ENCODE results near the gene TMEM60.

DNA sequence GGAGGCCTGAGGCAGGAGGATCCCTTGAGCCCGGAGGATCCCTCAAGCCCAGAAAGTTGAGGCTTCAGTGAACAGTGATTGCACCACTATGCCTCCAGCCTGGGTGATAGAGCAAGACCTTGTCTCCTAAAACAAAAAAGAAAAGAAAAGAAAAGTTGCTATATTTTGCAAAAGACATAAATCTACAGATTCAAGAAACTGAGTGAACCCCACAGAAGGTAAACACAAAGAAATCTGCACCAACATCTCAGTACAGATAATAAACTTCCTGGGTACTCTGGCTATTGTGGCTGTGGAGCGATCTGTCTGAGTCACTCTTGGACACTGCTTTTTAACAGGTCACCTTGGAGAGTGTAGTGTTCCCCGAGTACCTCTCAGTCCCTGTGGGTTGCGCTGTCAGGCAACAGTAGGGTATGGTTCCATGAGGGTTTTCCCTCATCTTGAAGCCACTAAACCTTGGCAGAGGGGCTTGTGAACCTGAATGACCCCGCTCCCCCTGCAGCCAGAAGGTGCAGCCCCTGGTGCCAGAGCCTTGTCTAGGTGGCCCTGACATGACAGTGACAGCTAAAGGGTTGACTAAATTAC, 30.3 kb downstream of the POR start:
- PRO-cap: no peak

DNA sequence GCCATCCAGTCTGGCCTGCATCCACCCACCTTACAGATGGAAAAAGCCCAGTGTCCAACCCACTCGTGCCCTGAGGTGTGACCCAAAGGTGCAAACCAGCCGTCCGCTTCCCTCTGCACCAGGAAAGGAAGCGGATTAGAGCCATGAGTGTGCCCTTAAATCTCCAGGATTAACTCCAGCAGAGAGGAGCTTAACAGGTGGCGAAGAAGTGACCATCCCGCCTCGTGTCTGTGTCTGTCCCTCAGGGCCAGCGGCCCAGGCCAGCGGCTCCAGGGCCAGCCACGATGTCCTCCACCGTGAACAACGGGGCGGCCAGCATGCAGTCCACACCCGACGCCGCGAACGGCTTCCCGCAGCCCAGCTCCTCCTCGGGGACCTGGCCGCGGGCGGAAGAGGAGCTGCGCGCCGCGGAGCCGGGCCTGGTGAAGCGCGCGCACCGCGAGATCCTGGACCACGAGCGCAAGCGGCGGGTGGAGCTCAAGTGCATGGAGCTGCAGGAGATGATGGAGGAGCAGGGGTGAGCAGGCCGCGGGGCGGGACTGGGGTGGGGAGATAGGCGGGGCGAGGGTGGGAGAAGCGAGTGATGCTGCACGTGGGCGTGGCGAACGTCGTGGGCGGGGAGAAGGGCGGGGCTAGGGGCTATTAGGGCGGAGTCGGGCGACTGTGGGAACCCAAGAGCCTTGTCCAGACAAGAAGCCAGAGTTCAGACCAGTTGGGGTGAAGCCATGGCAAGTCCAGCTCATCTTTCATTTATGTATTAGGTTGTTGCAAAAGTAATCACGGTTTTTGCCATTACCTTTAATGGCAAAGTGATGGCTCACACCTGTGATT, 33.3 kb downstream of the SRRM3 start:
- PRO-cap: bidirectional peak, plus-strand start at position 699 of the sequence, minus-strand start at position 519 of the sequence

GRCh38 chr7:76291385-76292457, 10.8 kb upstream of the HSPB1 start:
- PRO-cap: bidirectional peak, plus-strand start at chr7:76291866, minus-strand start at chr7:76291666

DNA sequence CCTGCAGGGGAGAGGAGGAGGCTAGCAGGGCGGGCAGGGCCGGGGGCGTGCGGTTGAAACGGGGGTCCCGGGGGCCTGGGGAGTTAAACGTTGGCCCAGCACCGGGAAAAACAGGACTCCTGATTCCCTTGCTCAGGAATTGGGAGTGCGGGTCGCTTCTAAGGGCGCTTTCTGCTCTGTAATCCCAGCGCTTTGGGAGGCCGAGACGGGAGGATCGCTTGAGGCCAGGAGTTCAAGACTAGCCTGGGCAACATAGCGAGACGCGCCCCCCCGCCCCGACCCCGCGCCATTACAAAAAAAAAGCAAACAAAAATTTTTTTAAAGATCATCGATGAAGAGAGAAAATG, 592 bp downstream of the HSPB1 start:
- PRO-cap: no peak

DNA sequence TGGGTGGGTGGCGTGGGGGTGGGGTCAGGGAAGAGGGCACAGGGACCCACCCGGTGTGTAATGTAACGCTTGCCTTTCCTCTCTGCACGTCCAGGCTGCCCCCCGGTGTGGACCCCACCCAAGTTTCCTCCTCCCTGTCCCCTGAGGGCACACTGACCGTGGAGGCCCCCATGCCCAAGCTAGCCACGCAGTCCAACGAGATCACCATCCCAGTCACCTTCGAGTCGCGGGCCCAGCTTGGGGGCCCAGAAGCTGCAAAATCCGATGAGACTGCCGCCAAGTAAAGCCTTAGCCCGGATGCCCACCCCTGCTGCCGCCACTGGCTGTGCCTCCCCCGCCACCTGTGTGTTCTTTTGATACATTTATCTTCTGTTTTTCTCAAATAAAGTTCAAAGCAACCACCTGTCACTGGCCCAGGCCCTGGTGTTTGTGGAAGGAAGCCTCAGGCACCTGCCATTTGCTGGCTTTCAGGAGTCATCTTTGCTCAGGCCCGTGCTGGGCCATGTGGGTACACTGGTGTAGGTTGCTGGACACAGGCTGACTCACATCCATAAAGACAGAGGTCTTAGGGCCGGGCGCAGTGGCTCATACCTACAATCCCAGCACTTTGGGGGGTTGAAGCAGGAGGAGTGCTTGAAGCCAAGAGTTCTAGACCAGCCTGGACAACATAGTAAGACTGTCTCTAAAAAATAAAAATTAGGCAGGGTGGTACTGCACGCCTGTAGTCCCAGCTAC, 1.6 kb downstream of the HSPB1 start:
- PRO-cap: no peak

DNA sequence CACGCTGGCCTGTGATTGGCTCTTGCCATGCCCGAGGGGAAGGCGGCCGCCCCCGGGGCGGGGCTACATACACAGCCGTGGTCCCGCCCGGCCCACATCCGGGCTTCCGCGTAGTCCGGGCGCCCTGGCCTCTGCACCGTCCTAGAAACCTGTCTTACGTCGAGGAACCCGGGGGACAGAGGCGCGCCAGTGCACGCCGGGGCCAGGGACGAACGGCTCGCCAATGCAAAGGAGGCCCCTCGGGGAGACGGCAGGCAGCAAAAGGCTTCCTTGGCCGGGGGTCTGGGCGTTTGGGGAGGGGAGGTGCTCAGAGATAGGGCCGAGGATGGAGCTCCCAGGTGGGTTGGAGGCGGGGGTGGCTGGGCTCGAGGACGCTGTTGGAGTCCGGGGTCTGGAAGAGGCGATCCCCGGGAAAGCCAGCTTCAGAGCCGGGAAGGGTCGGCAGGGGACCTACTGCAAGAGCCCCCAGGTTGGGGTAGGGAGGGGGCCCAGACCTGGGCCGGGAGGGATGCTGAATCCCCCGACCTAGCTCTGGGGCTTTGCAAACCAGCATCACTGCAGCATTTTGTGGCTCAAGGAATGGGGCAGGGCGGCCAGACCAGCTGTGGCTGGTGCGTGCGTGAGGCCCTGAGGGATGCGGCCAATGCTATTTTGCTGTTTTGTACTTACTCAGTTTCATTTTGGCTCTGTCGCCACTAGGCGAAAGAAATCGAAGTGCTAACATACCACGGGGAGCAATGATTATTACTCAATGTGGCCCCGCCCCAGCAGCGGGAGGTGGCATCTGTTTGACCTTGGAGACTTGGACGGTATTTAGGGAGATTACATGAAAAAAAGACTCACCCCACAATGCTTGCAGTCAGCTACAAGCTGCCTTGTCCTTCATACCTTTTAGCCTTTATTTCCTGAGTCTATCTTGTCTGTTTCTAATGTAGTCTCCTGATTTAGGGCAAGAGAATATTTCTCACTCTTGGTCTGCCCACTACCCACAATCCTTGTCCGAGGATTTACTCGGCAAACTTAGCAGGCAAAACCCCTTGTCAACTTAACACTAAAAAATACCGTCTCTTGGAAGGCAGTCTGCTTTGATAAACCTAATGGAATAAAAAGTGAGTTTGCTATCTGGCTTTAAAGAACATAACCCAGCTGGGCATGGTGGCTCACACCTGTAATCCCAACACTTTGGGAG, 16.1 kb downstream of the HSPB1 start:
- PRO-cap: bidirectional peak, plus-strand start at position 152 of the sequence, minus-strand start outside the sequence; bidirectional peak, plus-strand start at position 592 of the sequence, minus-strand start at position 645 of the sequence; unidirectional peak, minus-strand start at position 716 of the sequence

- PRO-cap: no peak
Measured at GRCh38 chr7:76322139-76323218, 20.0 kb downstream of the HSPB1 start.

DNA sequence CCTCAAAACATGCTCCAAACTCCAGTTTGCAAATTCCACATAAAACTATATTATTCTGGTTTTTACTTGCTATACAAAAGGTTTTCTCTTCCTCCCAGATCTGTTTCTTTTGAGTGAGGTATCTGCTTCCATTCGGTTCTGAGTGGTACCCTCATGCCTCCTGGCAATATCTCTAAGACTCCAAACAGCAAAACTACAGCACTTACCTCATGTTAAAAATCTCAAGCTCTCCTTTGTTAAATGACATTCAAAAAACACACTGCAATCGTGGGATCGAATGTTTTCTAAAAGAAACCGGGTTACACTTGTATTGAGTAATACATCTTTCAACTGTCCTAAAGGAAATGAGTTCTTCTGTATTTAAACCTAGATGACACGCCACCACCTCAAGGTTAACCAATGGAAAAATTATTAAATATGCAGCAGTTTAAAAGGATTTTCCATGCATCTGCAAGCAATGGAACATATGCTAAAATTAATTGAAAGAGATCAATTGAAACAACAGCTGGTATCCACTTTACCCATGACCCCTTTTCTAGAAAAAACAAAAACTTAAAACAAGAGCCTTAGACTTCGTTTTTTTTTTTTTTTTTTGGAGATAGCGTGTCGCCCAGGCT, 11.0 kb downstream of the YWHAG start:
- PRO-cap: no peak

GRCh38 chr7:76480113-76481013, 18.9 kb downstream of the DTX2 start:
- PRO-cap: no peak

- PRO-cap: bidirectional peak, plus-strand start at chr7:76549333, minus-strand start at chr7:76549234
Measured at GRCh38 chr7:76548904-76549980, 6.1 kb upstream of the SPDYE16 start.

GRCh38 chr7:76591415-76592378, 35.4 kb downstream of the POMZP3 start:
- PRO-cap: no peak

DNA sequence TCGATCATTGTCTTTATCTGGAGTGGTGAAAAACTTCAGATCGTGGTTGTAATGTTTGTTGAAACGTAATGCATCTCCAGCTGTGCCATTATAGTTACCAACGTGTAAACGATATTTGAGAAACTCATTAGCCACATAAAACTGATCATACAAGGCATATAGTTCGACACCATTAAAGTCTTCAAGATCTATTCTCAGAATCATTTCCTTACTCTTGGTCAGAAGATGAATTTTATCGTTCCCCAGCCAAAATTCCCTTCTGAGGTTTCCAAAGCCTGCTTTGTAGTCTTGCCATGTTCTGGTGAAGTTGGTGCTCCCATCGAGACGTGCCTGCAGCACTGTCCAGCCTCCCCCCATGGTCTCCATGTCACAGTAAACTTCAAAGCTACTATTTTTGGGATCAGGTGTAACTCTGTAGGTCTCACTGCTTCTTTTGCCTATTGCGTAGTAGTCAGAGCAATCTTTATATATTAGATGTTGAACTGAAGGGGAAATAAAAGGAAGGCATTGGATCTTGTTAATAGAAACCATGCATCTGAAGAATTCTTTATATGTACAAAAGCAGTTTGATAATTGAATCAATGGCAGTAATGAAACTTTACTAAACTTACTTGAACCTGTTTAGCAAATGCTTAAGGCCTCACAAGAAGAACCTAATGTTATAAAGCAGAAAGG, 3.0 kb downstream of the FGL2 start:
- PRO-cap: no peak

GRCh38 chr7:77244405-77244990, 44.9 kb upstream of the FGL2 start:
- PRO-cap: no peak

DNA sequence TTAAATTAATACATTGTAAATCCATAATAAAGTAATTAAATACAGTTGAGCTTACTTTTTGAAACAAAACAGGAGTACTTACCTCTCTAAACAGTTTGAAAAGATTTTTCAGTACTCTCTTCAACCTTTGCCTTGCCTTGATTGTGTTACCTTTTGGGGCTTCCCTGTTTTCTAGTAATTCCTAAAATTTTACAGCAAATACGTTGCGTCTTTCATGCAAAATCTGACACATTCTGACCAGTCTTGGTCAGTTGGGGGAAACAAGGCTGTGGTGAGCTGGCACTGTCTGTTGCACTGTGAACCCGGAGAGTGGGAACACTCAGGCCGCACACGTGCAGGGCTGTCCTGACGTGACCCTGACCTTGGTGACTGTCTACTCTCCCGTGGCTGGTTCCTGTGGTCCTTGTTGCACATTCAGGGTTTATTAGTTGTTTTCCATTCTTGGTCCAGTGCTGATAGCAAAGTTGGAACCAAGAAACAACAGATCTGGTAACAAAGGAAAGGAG, 45.7 kb upstream of the FGL2 start:
- PRO-cap: no peak

DNA sequence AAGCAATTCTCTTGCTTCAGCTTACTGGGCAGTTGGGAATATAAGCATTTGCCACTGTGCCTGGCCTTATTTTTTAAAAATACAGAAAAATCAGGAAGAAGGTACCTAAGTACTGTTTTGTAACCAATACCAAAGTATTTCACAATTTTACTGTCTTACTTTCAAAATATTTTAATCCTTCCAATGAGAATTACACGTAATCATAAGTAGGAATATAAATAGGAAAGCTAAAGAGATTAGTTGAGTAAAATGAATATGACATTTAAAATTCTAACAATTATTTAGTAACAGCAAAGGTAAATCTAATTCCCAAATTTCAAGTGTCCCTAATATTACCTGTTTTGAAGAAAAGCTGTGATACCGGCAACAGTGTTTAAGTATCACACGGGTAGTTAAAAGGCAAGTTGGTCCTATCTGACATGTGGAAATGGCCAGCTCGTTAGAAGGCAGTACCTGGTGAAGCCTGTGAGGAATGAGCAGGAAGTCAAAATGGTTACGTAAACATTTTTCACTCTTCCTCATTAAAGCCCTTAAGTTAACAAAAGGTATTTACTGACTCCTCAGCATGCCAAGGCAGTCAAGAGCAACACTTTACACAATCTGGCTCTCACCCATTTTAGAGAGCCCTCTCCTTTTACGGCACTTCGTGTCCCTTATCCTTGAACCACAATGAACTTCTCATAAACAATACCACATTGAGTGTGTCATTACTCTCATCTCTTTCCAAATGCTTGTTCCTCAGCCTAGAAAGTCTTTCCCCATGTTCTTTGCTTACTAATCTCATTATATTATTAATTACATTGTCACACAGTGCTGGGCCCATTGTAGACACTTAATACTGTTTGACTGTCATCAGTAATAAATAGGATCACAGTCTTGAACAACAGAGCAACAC, 11.1 kb upstream of the RSBN1L start:
- PRO-cap: no peak

- PRO-cap: no peak
Measured at GRCh38 chr7:77697401-77697869, 1.2 kb downstream of the RSBN1L start.

GRCh38 chr7:77797511-77797919, 719 bp downstream of the TMEM60 start:
- PRO-cap: no peak

DNA sequence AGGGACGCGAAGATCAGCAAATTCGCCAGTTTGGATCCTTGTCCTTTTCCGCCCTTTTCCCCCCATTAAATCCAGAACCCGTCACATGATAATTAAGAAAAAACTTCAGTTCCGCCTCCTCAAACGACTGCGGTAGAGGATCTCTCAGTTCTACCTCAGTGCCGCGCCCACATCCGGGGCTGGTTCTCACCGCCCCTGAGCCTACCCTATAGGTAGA, at the start of gene TMEM60:
Gene TMEM60, minus strand, starts transcription at position 152 of the 217 bp plus-strand sequence.
- PRO-cap: bidirectional peak, plus-strand start outside the sequence, minus-strand start at position 94 of the sequence

DNA sequence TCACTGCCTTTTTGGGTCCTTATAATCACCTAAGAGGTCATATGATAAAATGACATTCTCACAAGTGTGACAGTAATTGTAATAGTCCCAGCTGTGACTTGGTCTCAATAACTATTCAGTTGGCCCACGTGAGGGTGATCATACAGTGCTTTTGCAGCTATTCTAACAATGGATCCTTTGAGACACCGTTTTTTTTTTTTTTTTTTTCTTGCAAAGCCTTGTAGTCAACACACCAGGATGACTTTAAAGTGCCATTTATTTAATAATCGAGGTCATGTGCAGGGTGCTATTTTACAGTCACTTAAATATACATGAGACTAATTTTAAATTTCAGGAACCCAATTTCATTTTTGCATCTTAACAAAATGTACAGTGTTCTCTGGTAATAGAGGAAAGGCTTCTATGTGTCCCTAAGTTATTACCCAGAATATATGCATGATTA, 760.4 kb upstream of the TMEM60 start:
- PRO-cap: no peak

GRCh38 chr7:80210470-80210780, 75.8 kb downstream of the GNAI1 start:
- PRO-cap: no peak